HT1080 (cell line): ENCODE results near the gene MBOAT2.

DNA sequence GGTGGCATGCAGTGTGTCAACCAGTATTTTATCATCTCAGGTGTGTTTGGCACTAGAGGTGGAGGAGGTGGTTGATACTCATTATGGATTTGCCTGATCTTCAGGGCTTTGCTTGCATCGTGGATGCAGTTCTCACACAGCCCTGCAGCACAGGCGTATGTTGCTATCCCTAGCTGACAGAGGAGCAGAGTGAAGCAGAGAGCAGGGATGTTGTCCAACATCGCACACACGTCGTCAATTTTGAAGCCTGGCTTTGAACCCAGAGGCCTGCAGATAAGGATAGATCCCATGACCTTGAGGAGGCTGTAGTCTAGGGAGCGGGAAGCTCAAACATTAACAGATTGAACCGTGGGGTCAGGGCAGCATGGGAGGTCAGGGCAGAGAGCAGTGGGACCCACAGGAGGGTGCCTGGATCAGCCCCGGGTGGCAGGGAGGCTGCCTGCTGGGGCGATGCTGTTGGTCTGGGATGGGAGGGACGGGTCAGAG, 4.2 kb downstream of the RNF144A start:
RAMPAGE:
- cytosol, long total RNA: no peak
- long total RNA: no peak
- nucleus, long total RNA: no peak

DNA sequence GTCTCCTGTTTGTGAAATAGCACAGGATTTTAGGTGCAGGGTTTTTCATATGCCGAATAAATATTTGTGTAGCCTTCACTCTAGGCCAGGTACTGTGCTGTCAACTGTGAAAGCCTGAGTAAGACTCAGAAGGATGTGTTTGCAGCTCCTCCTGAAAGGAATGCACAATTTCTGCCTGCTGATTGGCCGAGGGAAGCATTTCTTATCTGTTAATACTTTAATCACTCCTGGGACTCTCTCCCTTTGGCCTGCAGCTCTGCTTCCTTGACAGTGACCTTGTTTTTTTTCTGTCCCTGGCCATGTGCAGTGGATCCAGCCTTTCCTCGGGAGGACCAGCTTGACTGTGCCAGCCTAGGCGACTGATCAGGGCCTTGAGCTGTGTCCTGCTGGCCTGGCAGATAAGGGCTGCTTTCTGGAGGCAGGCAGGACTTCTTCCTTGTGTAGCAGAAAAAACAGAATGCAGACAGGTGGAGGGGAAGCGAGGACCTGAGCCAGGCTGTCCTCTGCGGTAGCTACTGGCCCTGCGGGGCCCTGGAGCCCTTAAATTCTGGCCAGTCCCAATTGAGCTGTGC, 10.0 kb downstream of the RNF144A start:
RAMPAGE:
- cytosol, long total RNA: no peak
- long total RNA: no peak
- nucleus, long total RNA: no peak

DNA sequence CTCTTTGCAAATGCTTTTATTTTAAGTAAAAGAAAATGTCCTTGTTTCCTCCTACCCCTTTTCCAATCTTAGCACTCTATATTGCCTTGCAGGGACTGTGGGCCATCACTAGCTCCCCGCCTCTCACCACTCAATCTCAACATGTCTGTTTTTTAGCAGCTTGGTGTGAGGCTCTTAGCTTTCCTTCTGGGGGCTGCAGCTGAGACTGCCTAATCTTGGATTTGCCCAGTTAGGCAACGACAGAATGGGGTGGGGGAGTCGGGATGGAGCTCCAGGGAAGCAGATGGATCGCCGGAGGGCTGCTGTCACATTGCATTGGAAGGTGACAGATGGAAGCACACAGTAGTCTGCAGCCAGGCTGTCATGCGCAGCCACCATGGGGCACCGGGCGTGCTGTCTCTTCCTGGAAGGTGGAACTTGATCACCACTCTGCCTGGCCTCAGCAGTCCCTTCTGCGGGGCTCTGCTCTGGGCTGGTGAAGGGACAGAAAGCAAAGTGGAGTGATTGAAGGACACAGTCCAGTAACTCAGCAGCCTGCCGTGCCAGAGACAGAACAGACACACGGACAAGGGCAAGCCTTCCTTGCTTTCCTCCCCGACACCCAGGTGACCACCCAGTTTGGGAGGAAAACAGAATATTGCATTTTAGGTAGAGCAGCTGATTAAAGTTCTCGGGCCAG, 40.7 kb downstream of the RNF144A start:
RAMPAGE:
- cytosol, long total RNA: no peak
- long total RNA: no peak
- nucleus, long total RNA: no peak

GRCh38 chr2:6993361-6993699, 76.1 kb downstream of the RNF144A start:
RAMPAGE:
- cytosol, long total RNA: no peak
- long total RNA: no peak
- nucleus, long total RNA: no peak

GRCh38 chr2:7022428-7023025, 105.3 kb downstream of the RNF144A start:
RAMPAGE:
- cytosol, long total RNA: no peak
- long total RNA: no peak
- nucleus, long total RNA: no peak

GRCh38 chr2:7038362-7039086, 121.3 kb downstream of the RNF144A start:
RAMPAGE:
- cytosol, long total RNA: no peak
- long total RNA: no peak
- nucleus, long total RNA: no peak

GRCh38 chr2:7064083-7064887, 147.1 kb downstream of the RNF144A start:
RAMPAGE:
- cytosol, long total RNA: no peak
- long total RNA: no peak
- nucleus, long total RNA: no peak

DNA sequence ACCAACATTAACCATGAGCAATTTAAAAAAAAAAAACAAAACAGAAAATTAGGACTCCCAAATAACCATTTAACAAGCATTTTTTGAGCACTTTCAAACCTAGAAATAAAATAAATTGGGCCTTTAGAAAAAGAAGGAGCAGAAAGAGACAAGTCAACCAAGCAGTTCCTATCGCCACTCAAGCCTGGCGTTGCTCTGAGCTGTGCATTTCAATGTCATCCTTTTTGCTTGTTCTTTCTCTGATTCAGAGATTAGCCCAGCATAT, 344.7 kb upstream of the ID2 start:
RAMPAGE:
- cytosol, long total RNA: no peak
- long total RNA: no peak
- nucleus, long total RNA: no peak

DNA sequence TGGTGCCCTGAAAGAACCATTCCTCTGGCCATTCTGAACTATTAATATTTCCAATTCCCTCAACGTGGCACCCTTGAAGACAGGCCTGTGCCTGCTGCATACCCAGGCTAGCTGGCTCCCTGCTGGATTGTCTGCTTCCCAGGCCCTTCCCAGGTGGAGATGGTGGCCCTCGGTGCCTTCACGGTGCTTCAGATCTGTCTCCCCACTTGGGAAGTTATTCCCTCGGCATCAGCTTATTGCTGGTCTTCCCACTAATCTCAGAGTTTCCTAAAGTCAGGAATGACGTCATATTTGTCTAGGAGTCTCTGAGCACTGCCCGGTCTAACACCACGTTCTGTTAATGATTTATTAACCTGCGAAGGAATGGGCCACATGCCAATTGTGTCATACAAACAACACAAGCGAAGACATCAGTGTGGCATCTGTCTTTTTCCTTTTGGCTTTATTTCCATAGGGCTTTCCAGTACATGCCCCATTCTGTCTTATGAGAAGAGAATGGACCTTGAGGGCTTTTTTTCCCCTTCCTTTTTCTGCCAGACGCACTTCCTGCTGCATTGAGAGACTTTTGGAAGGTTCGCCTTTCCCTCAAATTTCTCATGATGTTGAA, 269.7 kb upstream of the ID2 start:
RAMPAGE:
- cytosol, long total RNA: no peak
- long total RNA: no peak
- nucleus, long total RNA: no peak

DNA sequence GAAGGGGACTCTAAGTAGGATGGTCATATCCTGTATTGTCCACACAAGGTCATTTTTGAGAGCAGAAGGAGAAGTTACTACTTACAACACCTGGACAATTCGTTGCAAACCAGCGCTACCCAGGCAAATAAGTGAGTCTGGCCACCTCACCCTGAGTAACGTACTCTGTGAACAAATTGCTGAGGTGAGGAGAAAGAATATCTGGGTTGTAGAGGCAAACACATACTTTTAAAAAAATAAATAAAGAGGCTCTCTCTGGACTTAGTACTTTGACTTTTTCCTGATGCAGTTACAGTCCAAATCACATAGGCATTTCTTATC, 268.3 kb upstream of the ID2 start:
RAMPAGE:
- cytosol, long total RNA: no peak
- long total RNA: no peak
- nucleus, long total RNA: no peak

DNA sequence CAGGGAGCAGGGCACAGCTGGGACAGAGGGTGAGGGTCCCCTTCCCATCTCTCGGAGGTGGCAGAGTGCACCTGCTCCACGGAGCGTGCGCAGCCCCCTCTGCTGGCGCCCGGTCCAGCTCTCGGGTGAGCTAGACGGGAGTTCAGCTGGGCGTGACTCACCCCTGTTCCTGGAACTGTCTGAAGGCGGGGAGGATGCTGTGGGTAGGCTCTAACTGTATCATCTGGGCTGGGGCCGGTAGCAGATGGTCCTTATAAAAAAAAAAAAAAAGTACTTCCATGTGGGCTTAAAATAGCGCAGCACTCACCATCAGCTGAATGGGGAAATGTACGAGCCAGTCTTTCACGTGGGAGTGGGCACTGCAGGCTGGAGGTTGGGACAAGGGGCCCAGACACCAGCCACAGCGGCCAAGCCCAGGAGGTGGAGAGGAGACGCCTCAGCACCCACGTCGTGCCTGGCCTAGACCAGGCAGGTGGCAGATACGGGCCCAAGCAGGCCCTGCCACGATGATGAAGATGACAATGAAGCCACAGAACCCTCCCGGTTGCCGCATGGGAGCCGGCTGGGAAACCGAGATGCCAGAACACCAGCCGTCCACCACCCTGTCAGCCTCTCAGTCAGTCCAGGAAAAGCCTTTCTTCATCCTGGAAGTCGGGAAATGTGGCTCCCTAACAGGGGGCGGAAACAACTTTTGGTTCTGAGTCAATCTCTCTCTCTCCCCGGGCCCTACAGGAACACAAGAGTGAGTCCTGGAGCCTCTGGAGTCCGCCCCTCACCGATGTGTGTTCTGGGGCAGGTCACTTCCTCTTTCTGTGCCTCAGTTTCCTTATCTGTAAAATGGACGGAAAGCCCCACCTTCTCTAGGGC, 136.6 kb upstream of the ID2 start:
RAMPAGE:
- cytosol, long total RNA: no peak
- long total RNA: no peak
- nucleus, long total RNA: no peak

RAMPAGE:
- cytosol, long total RNA: no peak
- long total RNA: no peak
- nucleus, long total RNA: no peak
Observed at GRCh38 chr2:8571673-8572346, 110.0 kb upstream of the ID2 start.

DNA sequence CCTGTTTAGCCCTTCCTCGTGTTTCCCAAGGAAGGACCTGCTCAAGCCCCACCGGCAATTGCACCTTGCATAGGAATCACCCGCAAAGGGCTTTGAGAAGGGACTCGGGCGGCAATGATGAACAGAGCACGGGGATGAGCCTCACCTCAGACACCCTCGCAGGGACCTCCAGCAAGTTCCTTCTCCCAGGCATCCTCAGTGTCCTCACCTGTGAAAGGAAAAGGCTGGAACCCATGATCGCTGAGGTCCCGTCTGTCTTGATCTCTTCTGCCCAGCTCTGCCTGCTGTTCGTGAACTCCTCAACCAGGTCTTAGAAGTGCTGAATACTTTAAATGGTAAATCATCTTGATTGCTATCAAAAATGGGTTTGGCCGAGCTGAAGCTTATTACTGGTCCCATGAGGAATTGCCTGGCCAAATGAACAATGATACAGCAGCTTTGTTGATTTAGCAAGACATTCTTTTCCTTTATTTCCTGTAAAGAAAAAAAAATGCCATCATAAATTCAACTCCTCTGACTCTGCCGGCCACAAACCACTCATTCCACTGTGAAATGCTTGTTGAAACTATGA, 74.4 kb upstream of the ID2 start:
RAMPAGE:
- cytosol, long total RNA: no peak
- long total RNA: no peak
- nucleus, long total RNA: no peak

DNA sequence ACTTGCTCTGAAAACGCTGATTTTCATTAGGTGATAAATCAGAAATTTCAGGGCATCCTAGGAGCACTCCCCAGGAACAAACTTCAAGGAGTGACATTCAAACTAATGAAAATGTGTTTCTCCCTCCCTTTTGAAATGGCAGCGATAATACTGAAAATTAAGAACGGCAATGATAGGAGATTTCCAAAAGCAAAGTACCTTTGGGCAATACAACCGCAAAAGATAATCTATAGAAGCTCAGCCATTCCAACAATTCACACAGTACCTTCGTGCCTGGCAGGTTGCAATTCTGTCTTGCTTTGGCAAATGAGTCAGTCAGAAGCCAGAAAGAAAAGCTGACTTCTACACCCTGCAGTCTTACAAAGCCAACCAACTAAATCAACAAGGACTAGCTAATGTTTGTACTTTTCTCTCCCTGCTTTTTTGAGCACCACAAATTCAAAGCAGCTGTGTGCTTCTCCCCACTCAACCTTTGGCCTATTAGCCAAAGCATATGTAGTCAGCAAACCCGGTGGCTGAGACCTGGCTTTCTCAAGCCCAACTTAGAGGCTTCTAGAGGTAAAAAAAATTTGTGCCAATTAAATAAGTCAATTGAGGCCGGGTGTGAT, 25.7 kb upstream of the ID2 start:
RAMPAGE:
- cytosol, long total RNA: no peak
- long total RNA: no peak
- nucleus, long total RNA: no peak

DNA sequence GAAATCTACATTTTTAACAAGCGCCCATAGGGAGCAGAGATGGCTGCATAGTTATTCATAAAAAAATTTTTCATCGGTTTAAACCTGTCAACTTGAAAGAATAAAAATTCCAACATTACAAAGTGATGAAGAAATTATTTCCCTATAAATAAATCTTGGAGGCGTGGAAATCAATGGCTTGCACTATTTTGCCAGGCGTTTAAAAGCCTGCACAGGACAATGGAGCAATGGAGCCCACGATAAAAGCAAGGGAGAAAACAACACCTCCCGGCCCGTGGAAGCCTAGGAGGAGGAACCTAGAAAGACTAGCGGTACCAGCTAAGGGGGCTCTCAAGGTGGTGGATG, 648 bp downstream of the KIDINS220 start:
RAMPAGE:
- cytosol, long total RNA: no peak
- long total RNA: no peak
- nucleus, long total RNA: no peak

DNA sequence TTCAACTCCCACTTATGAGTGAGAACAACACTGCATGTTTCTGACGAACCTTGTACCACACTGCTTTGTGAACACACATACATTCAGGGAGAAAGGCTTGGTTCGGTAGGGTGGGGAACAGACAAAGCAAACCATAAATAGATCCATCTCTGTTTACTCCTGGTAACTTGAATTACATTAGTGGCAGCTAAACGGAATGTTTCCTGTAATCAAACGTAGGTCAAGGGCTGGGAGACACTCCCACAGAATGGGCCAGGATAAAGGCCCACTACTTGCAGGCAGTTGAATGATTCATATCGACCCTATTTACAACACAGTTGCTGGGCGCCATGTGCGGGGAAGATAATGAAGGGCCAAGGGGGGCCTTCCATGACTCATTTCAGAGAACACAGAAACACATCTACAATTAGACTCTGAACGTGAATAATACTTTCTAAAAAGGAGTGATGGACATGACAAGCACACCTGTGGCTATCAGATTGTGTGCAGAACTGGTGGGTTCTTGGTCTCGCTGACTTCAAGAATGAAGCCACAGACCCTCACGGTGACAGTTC, 56.8 kb upstream of the KIDINS220 start:
RAMPAGE:
- cytosol, long total RNA: no peak
- long total RNA: no peak
- nucleus, long total RNA: no peak

GRCh38 chr2:9003515-9004249, at the start of gene MBOAT2:
Gene MBOAT2 (minus strand): TSS chr2:9003684.
RAMPAGE:
- cytosol, long total RNA: no peak
- long total RNA: no peak
- nucleus, long total RNA: no peak

DNA sequence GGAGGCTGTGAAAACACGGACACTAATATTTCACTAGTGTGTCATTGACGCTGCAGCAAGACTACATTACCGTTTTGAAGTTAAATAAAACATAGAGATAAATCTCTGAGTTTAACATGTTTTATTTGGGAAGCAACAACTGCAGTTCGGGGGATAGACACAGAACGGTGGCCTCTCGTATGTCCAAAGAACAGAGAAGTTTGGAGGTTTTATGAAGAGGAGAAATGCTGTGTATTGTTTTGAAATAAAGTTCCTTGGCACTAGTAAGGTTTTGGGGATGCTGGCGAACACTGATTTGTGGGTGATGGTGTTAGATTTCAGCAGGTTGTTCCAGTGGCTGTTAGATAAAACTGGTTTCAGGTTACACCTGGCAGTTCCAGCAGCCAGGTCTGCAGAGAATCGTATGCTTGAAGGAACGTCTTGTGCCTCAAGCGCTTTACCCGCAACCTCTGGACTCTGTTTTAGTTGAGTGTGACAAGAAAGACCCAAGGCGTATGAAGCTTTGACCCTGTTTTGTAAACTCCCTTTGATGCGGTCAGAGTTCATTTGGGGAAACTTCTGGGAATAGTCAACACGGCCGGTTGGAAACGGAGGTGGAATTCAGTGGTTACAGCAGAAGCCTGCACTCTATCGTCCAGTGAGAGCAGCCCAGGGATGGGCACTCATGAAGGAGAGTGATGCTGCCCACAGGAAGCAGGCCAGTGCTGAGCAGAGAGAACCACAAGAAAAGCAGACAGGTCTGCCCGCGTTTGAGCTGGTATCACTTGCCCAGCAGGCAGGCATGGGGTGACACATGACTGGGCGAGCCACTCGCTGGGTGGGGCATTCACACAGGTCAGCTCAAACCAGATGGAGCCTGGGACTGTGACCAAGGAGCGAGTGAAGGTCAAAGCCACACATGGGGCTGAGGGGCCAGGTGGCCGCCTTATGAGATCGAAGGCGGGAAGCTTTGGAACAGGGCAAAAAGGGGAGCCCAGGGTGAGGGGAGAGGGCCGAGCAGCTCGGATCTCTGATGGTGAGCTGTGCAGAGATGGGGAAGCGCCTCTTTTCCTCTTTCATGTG, 99.4 kb upstream of the MBOAT2 start:
RAMPAGE:
- cytosol, long total RNA: no peak
- long total RNA: no peak
- nucleus, long total RNA: no peak

DNA sequence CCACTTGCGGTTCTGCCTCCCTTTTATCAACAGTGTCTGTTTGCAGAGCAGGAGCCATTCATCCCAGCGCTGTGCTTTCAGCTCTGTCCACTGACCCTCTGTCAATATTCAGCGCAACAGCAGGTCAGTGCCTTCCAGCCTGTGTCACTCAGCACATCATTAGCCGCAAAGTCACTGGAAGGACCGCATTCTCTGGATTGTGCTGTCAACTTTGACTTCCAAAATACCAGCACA, 38.5 kb upstream of the ASAP2 start:
RAMPAGE:
- cytosol, long total RNA: no peak
- long total RNA: no peak
- nucleus, long total RNA: no peak

GRCh38 chr2:9170321-9170693, 36.3 kb upstream of the ASAP2 start:
RAMPAGE:
- cytosol, long total RNA: no peak
- long total RNA: no peak
- nucleus, long total RNA: no peak